Airway epithelial cell (primary cell): ENCODE measurements around a stretch of chr17.

- RAMPAGE, long total RNA, result no peak
Observed at GRCh38 chr17:19003664-19004628, 618 bp downstream of the FAM83G start.

DNA sequence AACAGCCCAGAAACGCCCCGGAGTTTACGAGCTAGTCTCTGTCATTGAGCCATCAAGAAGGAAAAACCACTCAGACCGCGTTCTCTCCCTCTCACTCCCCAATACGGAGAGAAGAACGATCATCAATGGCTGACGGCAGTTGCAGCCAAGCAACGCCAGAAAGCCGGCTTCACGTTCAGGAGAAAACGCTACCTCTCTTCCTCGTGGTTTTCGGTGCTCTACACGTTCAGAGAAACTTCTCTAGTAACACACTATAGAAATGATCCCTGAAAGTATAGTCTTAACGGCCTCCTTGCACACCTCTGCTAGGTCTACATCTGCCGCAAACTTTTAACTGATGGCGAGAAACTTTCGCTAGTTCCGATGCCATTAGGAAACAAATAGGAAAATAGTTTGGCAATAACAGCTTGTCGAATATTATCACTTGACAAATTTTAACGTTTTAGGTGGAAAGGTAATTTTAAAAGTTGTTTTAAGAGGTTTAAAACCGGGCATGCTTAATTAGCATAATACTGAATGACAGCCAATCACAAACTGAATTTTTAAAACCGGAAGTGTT, 47.1 kb upstream of the EPN2 start:
- RAMPAGE, long total RNA, result no peak

DNA sequence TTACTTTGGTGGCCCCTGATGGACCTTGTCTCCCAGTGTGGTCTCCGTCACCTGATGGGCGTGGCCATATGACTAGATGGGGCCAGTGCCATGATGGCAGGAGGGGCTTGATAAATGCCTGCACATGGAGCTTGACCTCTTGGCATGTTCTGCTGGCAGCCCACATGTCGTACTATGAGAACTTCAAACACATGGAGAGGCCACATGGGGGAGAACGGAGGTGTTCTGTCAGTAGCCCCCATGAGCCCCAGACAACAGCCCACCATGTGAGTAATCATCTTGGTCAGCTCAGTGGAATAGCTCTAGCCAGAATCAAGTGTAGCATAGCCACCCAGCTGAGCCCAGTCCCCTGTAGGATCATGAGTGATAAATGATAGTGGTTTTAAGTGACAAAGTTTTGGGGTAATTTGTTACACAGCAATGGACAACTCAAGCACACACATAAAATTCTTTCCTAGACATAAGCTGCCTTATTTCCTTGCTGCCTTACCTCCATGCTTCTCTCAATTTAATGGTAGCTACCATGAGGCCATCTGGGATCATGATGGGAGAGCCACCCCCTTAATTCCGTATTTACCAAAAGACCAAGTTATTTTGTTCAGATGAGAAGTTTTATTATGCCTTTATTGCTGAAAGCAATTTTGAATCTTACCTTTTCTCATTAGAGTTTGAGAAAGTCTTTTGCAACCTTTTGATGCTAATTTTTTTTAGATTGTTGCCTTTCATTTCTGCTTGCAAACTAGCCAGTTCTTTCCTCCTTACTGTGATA, 23.8 kb downstream of the B9D1 start:
- RAMPAGE, long total RNA, result no peak

GRCh38 chr17:19364670-19365530, 2.4 kb upstream of the B9D1 start:
- RAMPAGE, long total RNA, result no peak

- RAMPAGE, long total RNA, result no peak
Observed at GRCh38 chr17:19719105-19719795, 2.9 kb upstream of the SLC47A2 start.

DNA sequence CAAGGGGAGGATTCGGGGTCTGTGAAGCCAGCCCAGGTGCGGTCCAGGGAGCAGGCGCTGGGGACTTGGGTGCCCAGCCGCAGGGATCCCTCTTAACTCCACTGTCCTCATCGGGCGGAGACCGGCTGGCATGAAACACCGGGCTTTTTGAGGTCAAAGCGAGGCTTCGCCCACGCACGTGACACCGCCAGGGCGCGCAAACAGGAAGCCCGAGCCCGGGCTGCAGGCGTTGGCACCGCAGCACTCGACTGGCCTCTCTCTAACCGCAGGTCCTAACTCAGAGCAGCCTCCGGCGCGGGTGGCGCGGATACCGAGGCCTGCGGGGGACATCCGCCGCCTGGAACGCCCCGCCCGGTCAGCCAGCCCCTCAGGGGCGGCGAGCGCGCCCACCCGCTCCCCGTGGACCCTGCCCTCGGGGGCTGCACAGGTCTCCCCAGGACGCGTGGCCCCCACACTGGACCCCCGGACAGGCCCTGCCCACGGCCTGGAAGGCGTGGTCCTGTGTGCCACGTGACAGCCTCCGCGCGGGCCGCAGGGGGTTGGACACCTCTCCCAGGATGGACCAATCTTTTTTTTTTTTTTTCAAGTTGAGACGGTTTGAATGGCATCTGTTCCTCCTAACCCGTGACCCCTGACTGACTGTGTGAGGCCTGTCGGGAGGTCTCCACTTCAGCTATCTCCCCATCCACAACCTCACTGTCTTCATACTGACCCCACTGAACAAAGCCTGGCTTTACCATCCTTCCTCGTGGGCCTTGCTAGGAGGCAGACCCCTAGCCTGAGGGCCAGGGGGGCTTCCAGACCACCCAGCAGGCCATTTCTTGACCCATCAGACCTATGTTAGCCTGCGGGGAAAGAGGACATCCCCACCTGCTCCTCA, 8.3 kb upstream of the SLC47A2 start:
- RAMPAGE, long total RNA, result no peak

GRCh38 chr17:19946282-19946828, 31.3 kb downstream of the AKAP10 start:
- RAMPAGE, long total RNA, result no peak

DNA sequence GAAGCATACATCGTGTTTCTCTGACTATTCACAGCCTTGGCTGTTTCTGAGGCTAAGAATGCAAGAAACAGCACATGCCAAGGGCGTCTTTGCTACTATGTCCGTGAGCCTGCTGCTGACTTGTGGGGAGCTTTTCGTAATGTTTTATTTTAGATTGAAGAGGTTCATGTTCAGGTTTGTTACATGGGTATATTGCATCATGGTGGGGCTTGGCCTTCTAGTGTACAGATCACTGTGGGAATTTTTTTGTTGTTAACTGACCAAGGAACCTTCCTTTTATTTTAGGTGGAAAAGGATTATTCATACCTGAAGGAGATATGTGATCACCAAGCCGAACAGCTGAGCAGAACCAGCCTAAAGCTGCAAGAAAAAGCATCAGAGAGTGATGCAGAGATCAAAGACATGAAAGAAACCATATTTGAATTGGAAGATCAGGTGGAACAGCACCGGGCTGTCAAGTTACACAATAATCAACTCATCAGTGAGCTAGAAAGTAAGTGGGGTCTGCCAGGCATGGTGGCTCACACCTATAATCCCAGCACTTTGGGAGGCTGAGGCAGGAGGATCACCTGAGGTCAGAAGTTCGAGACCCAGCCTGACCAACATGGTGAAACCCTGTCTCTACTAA, 218.1 kb downstream of the SPECC1 start:
- RAMPAGE, long total RNA, result no peak

DNA sequence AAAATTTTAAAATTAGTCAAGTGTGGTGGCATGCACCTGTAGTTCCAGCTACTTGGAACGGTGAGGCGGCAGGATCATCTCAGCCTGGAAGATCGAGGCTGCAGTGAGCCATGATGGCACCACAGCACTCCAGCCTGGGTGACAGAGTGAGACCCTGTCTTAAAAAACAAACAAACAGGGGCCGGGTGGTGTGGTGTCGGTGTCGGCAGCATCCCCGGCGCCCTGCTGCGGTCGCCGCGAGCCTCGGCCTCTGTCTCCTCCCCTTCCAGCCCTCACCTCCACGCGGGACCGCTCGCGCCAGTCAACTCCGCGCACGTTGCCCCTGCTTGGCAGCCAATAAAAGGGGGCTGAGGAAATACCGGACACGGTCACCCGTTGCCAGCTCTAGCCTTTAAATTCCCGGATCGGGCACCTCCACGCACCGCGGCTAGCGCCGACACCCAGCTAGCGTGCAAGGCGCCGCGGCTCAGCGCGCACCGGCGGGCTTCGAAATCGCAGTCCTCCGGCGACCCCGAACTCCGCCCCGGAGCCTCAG, 204.6 kb downstream of the CDRT15L2 start:
- RAMPAGE, long total RNA, result no peak

DNA sequence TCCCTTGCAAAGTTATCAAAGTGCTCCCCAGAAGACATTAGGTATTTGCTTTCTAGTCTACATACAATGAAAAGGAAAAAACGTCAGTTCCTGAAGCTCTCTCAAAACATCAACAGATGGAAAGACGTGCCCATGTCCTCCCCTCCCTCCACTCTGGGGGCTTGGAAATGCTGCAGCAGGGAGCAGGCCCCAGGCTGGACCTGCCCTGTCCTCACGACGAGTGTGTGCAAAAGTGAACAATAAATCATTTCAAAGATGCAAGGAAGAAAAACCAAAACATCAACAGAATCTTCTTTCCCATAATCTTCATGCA, 118.5 kb downstream of the USP22 start:
- RAMPAGE, long total RNA, result no peak

DNA sequence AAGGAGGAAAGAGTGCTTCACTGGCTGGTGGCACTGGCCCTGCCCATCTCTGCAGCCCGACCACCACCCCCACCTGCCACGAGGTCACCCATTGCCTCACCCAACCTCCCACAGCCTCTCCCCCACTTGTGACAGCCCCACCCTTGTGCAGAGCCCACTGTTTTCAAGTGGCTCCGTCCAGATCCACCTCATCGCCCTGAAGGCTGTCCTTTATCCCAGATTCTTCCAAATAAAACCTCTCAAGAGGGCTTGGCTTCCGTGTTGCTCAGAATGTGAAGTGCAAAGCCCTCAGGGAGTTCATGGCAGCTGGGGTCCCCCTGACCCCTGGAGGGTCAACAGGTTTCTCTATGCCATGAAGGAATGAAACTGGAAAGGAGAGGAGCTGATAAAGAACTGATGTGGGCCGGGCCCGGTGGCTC, 39.6 kb downstream of the USP22 start:
- RAMPAGE, long total RNA, result no peak

DNA sequence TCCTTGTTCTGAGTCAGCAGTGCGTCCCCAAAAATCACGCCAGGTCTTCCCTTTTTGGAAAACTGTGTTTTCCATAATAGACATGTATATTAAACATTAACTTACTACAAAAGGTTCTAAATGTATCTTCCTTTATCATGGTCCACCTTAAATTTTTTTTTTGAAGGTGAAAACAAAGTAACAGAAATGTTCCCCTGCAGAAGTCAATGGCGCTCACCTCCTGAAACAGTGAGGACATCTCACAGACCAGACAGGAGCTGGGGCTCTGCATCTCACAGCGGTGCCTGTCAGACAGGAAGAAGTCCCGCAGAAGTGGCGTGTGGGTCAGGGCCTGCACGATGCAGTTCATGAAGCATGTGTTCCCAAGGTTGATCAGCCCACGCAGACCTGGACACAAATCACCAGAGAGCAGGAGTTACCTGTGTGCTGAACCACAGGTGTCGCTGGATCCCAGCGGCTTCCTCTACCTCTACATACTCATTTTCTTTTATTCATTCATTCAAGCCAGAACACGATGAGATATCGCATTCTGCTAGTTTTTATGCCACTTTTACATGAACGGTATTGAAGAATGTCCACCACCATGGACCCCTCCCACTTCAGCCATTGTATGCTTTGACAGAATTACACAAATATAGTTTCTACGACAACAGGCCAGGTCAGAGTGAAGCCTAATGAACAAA, 24.9 kb downstream of the USP22 start:
- RAMPAGE, long total RNA, result no peak

DNA sequence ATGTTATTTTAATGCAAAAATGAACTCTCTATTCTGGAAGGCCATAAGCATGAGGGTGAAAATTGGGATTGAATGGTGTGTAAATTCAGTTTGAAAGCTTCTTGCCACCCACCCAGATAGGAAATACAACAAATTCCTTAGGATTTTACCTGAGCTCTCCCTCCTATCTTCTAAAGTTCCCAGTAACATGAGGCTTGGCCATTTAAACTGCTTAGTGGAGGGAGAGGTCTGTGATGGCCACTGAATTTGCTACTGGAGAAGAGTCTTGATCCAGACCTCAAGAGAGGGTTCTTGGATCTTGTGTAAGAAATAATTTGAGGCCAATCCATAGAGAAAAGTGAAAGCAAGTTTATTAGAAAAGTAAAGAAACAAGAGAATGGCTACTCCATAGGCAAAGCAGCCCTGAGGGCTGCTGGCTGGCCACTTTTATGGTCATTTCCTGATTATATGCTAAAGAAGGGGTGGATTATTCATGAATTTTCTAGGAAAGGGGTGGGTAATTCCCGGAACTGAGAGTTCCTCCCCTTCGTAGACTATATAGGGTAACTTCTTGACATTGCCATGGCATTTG, 4.2 kb downstream of the DHRS7B start:
- RAMPAGE, long total RNA, result no peak

DNA sequence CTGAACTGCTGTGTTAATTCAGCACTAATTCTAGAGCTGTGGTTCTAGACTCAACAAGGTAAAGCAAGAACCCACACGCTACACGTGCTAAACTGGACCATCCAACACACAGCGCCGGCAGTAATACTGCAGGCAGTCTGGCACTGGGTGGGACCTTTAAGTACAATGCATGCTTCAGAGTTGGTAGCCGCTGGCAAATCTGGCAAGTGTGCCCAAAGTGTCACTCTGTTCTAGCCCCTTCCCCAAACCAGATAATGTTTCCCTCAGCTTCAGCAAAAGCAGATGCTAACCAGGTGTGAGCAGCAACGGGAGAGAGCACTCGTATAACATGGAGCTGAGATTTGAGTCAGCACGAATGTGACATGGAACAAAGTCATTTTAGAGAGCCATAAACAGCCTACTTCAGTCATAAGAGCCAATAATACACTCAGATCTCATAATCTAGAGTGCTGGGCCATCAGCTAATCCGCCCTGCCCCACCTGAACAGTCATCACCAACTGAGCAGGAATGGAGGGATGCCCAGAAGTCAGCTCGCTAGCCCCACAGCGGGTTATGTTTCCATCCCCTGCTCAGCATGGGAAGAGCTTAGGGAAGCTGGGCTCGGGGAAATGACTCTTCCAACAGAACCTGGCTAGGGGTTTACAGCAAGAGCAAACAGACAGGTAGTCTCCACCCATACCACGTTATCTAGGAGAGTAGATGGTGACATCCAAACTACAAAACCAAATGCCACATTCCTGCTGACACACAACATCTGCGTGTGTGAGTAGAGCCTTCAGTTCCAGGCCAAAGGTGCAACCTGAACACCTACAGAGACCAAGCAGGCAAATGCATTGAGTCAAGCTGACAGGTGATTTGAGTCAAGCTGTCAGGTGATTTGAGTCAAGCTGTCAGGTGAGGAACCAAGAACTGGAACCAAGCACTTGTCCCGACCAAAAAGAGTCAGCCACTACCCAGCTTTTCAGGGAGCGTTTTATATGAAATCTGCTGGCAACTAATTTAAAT, 2.2 kb downstream of the TMEM11 start:
- RAMPAGE, long total RNA, result no peak

GRCh38 chr17:21282408-21282557, 2.2 kb upstream of the MAP2K3 start:
- RAMPAGE, long total RNA, result no peak

DNA sequence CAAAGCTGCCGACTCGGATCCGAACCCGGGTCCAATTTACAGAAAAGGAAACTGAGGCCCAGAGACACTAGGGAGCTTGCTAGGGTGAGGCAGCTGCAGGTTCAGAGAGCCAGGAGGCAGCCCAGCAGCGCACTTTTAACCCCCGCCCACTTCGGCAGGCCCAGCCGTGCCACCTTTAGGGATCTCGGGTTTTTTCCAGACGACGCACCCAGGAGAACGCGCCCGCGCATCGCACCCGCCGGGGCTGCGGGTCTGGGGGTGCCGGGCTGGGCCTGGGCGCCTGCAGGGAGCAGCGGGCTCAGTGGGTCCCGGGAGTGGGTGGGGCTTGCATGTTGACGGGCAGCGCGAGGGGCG, 421 bp upstream of the MAP2K3 start:
- RAMPAGE, long total RNA, result no peak

GRCh38 chr17:21322392-21322673, 37.8 kb downstream of the MAP2K3 start:
- RAMPAGE, long total RNA, result no peak

DNA sequence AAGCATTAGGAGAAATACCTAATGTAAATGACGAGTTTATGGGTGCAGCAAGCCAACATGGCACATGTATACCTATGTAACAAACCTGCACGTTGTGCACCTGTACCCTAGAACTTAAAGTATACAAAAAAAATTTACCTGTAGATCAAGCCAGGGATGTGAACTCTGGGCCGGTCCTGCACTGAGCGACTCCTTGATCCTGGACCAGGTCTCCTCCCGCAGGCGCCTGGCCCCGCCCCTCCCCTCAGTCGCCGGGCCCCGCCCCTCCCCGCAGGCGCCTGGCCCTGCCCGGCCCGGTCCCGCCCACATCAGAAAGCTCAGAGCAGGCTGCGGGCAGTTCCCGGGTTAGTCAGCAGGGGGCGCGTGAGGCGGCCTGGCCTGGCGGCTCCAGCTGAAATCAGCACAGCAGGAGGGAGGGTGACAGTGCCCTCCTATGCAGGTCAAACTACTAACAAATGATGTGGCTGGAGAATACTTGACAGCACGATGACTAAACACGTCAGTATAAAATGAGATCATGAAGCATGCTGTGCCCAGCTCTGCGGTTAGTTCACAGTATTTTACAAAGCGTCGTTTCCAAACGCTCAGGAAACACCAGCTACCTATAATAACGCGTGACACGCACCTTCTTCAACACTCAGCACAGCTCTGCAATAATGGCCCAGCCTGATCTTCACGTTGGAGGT, 80.8 kb downstream of the KCNJ12 start:
- RAMPAGE, long total RNA, result no peak

GRCh38 chr17:21511551-21511996, 135.4 kb downstream of the KCNJ12 start:
- RAMPAGE, long total RNA, result no peak

DNA sequence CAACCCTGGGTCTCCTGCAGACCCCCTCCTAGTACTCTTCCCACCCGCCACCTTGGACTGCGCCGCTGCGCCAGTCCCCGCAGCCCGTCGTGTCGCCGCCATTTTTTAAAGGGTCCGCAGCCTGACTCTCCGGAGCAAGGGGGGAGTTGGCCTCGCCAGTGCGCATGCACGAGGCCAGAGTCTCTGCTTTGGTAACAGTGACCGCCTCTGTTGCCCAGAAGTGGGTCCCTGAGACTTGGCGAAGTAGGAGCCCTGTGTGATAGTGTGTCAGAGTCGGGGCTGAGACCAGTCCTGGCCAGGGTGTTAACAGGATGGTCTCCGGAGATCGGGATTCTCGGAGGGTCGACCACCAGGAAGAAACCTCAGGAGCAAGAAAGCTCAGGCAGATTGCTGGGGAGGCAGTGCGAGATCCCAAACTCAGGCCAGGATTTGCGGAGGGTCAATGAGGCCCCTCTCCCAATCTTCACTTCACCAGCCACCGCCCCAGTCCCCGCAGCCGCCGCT, 612.5 kb downstream of the KCNJ18 start:
- RAMPAGE, long total RNA, result no peak